Paraaortic lymph node (tissue), 1 donor: ENCODE results near the genes HDAC4, OR6B2 and CAPN10.

DNA sequence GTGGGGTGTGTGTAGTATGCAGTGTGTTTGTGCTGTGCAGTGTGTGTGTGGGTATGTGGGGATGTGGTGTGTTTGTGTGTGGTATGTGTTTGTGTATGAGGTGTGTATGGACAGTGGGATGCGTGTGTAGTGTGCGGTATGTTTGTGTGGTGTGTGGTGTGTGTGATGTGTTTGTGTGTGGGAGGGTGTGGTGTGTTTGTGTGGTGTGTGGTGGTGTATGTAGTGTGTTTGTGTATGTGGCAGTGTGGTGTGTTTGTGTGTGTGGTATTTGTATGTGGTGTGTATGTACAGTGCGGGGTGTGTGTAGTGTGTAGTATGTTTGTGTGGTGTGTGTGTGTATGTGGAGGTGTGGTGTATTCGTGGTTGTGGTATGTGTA, 60.8 kb downstream of the TWIST2 start:
- PRO-cap: no peak

GRCh38 chr2:239059655-239060230, 211.9 kb downstream of the TWIST2 start:
- PRO-cap: no peak

DNA sequence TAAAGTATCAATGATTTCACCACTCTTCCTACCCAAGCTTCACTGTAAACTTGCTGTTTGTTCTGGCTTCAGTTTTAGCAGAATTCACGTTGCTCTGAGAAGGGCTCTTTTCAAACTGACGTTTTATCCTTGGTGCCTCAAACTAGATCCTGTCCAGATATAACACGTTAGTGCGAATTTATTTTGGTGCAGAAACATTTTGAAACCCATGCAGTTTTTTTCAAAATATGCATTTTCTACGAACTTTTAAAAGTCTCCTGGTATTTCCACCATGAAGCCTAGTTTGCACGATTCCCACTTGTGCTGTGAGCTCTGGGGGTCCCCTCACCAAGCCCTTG, 224.2 kb downstream of the TWIST2 start:
- PRO-cap: no peak

- PRO-cap: no peak
Observed at GRCh38 chr2:239110344-239111105, 262.6 kb downstream of the TWIST2 start.

DNA sequence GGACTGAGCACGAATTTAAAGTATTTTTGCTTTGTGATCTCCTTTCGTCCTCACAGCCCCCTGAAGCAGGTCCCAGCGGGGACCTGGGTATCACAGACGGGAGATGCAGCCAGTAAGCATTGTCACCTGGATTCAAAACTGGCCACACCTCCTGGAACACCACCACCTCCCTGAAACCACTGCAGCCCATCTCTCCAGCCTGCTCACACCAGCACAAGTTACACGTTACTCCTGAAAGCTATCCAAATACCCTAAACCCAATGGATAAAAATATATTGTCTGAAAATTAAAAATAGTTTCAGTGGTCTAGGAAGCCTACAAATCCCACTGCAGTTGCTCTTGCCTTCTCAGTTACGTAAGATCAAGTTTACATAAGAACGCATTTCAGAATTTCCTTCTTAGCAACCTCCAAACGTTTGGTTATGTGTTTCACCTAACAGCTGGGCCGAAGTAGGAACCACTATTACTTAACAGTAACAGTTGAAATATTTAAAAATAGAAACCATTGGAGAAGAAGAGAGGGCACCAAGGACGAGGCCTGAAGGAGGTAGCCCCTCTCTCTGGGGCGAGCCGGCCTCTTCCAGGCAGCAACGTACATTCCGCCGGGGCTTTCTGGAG, 178.0 kb downstream of the HDAC4 start:
- PRO-cap: no peak

DNA sequence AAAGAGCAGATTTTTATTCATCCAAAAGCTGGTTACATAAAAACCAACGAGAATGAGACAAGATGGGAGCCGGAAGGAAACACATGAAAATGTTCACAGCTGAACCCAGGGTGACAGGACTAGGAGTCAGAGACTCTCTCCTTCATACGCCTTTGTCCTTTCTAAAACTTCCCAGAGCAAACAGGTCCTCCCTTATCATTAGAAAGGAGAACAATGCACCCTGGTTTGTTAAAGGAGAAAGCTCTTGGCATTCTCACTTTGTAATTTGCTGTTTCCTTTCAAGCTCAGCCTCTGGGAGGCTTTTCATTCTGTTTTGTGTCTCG, 105.5 kb downstream of the HDAC4 start:
- PRO-cap: no peak

- PRO-cap: no peak
Observed at GRCh38 chr2:239310888-239311713, 89.7 kb downstream of the HDAC4 start.

DNA sequence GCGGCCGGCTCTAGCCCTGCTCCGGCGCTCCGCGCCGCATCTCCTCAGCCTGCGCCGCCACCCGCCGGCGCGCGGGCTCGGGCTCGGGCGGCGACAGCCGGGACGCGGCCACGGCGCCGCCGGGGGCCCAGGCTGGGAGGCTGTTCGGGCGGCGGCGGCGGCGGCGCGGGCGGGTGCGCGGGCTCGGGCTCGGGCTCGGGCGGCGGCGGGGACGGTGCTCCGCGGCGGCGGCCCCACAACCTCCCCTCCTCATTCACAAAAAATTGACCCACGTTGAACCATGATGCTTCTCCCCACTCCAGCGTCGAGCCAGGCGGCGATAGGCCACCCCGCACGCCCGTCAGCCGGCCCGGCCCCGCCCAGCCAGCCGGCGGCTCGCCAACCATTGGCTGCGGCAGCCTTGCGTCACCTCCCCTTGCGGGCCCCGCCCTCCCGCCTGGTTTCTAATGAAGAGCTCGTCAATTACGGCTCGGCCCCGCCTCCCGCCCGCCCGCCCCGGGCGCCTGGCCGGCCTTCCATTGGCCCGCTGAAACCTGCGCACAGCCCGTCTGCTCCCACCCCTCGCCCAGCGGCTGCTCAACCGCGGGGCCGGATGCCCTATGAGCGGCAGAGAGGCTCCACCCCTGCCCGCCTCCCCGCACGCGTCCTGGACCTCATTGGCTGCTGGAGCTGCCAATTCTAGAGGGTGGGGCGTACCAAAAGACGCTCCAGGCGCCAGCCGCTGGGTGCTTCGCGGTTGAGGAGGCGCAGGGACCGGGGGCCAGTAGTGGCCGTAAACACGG, at the start of gene HDAC4:
TSS of gene HDAC4 (minus strand) at position 315 of the 782 bp plus-strand sequence.
- PRO-cap: unidirectional peak, minus-strand start at position 315 of the sequence; bidirectional peak, plus-strand start at position 698 of the sequence, minus-strand start at position 574 of the sequence

GRCh38 chr2:239500675-239501718, 100.2 kb upstream of the HDAC4 start:
- PRO-cap: bidirectional peak, plus-strand start at chr2:239501482, minus-strand start at chr2:239501307

DNA sequence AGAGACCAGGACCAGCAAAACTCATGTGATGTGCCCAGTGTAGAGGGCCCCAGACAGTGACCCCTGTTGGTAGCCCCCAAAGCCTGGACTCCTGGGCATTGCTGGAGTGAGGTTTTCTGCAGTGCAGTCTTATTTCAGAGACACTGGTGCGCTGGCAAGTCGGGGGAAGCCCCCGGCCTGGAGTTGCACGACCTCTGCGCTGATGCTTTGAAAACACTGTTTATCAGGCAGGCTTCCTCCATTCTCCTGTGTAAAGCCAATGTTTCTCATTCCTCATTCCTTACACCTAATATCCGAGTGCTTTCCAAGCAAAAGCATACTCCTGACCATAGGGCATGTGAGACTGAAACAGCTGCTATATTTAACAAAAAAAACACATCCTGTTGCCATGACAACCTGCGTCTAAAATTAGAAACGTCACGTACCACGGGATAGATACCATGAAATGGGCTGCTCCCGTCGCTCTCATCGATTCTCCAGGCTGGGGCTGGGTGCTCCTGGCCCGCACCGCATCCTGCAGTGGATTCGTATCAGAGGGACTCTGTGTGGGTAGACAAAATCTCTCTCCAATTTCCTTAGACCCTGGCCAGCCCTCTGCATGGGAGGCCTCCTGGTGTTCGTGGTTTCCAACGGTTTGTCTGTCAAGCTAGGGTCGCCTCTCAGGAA, 268.4 kb downstream of the NDUFA10 start:
- PRO-cap: no peak

DNA sequence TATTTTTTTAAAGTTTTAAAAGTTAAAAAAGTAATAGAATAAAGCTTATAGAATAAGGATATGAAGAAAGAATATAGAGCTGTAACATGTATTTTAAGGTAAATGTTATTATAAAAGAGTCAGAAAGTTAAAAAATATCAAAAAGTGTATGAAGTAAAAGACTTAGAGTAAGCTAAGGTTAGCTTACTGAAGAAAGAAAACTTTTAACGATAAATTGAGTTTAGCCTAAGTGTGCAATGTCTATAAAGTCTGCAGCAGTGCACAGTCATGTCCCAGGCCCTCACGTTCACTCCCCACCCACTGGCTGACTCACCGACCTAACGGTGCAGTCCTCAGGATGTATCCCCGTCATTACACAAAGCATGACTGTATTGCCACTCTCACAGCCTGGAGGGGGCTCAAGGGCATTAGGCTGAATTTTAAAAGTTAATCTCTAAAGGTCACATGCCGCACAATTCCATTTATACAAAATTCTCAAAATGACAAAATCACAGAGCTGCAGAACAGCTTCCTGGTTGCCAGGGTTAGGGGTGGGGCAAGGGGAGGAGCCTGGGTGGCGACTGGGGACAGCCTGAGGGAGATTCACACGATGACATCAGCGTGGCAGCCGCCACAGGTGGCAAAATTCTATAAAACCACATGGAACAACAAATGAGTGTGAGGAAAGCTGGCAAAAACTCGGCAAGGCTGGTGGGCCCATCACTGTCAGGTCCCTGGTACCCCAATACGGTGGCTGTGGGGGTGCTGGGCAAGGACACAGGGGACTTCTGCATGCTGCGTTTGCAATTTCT, 97.8 kb downstream of the NDUFA10 start:
- PRO-cap: no peak

GRCh38 chr2:239954727-239955127, 70.4 kb downstream of the NDUFA10 start:
- PRO-cap: unidirectional peak, minus-strand start at chr2:239954894

DNA sequence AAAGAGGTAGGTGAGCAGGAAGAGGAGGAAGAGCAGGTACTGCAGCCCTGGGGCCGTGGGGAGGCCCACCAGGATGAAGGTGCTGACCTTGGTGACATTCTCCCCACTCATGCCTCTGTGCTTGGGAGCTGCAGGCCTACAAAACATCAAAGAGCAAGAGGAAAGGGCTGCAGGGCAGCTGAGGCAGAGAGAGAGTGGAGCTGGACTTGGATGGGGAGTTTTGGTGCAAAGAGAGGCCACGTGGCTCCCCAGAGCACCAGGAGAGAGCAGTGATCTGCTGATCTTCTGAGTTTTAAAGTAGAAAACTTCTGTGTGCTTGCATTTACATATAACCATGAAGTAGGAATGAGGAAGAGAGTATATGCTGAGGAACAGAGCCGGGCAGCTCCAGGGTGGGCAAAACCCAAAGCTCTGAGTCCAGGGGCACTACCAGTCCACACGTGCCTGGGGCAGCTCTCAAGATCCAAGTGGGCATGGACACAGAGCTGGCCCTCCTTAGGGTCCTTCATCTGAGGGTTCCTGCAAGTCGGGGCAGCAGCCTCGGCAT, at the start of gene OR6B2:
TSS of gene OR6B2 (minus strand) at position 111 of the 547 bp plus-strand sequence.
- PRO-cap: no peak

GRCh38 chr2:240236302-240236928, 96.0 kb upstream of the OTOS start:
- PRO-cap: no peak

GRCh38 chr2:240250793-240252103, 110.8 kb upstream of the OTOS start:
- PRO-cap: unidirectional peak, plus-strand start at chr2:240251303

DNA sequence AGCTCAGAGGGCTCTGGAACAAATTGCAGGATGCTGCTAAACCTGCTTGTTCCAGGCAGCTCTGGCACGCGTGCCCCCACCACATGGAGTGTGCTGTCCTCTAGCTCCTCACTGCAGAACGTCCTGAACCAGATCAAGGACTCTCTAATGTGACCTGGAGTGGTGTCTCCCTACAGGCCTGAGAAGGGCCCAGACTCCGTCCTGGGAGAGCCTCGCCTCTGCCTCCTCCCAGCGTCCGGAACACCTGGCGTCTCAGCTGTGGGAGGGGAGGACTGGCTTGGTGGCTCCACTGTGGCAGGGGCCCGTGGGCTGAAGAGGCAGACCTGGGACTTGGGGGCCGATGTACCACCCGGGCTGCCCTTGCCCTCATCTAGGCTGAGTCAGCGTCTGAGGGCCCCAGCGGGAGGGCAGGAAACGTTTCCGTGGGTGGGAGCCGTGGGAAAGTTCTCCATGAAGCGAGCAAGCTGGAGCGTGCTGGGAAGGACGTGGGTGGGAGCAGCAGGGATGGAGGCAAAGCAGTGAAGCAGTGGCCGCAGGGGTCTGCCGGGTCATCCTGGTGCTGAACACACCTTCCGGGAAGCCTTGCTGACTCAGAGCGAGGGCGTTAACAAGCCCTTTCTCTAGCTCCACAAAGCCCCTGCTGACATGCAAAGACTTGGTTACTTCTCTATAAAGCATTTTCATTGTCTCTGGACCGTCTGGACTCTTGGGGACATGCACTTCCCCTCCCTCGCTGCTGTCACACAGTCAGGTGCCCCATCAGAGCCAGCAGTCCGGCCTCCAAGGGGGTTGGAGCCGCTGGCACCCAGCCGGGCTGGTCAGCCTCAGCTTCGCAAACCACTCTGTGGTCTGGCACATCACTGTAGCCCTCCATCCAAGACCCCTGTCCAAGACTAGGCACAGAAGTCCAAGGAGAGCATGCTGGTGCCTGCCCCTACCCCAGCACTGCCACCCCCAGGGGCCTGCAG, 115.3 kb upstream of the GPC1 start:
- PRO-cap: no peak

DNA sequence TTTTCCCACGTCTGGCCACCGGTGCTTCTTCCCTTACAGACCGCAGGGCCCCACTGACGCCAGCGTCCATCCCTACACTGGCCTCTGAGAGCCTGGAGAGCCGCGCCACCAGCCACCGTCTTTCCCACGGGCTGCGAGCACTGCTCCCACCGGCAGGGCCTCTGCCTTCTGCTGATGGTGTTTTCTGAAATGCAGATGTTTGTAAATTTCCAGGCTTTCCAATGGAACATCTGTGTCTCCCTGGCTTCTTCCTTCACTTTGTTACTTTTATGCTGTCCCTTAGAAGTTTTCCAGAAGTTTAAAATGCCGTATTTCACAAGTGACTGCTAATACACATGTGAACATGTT, 37.2 kb upstream of the GPC1 start:
- PRO-cap: no peak

DNA sequence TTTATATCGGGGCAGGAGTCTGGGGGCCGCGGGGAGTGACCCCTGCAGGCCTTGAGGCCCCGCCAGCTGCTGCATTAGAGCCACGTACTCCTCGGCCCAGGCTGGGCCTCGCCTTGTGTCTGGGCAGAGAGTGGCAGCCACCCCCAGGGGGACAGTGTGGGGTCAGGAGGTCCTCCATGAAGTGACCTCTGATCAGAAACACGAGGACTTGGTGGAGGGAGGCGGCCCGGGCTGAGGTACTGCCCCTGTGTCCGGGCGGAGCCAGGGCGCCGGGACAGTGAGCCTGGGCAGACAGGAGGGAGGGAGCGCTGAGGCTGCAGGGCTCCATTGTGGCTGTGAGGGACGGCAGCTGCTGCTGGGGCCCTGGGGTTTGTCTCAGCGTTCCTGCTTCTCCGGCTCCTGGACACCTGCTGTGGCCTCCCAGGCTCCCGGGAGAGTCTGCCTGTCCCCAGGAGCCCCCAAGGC, 24.2 kb downstream of the GPC1 start:
- PRO-cap: no peak

GRCh38 chr2:240565371-240566124, 2.7 kb upstream of the RNPEPL1 start:
- PRO-cap: bidirectional peak, plus-strand start at chr2:240565951, minus-strand start at chr2:240565868

DNA sequence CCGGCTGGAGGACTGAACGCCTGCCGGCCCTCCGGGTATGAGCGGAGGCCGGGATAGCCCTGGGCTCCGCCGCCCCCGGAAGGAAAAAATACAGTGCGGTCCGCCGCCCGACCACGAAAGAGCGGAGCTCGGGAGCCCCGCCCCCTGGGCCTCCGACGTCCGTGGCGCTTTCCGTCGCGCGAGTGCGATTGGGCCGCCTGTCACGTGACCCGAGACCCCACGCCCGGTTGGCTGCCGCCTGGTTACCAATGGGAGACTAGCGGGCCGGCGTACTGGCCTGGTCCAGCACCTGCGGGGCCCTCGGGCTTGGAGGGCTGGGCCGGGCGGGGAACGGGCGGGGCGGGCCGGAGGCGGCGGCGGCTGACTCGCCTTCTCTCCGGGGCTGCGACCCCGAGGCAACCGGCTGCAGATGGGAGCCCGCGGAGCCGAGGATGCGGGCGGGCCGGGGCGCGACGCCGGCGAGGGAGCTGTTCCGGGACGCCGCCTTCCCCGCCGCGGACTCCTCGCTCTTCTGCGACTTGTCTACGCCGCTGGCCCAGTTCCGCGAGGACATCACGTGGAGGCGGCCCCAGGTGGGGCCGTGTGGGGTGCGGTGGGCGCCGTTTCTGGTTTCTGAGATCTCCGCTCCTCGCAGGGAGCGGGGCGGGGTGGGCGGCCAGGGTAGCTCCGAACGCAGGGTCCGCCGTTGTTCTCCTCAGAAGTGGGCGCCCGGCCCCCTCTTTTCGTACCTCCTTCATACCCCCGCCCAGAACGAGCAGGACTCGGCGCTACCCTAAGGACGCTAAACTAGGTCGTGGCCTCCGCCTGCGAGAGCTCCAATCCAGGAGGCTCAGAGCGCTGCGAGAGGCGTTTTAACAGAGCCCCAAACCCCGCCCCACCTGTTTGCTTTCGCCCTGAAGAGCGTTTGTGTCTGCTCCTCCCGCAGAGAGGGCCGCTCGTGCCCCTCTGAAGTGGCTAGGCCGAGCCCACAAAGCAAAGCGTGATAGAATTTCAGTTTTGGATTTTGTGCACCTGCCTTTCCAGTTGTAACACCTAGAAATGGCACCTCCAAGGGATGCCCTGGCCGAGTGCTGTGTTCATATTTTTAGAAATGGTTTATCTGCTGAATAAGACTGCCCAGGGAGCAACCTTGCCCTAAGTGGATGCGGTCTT, at the start of gene CAPN10:
TSS of gene CAPN10 (plus strand) at position 254 of the 1,152 bp plus-strand sequence.
- PRO-cap: bidirectional peak, plus-strand start at position 248 of the sequence, minus-strand start at position 92 of the sequence